Neural progenitor cell (in vitro differentiated cells): ENCODE measurements around the genes COLEC11 and ALLC.

GRCh38 chr2:3518024-3518798, 1.1 kb downstream of the ADI1 start:
- RAMPAGE, long total RNA: no peak

- RAMPAGE, long total RNA: no peak
These were observed 5.5 kb upstream of the RNASEH1 start for GRCh38 chr2:3563479-3564111.

DNA sequence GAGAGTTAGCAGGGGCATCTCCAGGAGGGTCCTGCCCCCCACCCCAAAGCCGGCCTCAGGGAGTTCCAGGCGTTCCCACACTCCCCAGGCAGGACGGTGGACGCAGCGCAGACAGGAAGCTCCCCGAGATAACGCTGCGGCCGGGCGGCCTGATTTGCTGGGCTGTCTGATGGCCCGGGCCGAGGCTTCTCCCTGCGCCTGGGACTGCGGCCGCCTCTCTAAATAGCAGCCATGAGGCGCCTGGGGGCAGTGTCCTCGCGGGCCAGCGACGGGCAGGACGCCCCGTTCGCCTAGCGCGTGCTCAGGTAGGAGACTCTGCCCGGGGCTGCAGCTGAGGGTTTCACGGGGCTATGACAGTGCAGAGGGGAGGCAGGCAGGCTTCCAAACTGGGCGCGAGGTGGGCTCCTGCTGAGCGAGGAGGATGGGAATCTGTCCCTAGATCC, at the start of gene COLEC11:
Gene COLEC11 (plus strand): TSS at position 249 of the 443 bp plus-strand sequence.
- RAMPAGE, long total RNA: no peak

DNA sequence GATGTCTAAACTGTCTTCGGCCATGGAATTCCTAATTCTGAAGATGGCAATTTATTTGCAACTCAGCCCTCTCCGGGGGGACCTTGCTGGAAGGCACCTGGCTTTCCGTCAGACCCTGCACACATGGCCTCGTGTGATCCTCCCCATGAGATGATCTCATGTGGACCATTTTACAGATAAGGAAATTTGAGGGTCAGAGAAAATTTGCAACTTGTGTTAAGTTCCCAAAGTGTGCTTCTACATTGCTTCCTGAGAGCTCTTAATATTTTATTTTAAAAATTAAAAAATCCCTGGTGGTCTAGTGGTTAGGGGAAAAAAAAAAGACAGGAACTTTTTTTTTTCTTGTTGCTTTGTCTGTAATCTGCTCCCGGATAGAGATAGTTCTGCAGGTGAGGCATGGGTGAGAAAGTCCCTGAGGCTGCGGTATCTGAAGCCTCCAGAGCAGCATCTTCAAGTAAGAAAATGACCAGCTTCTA, 9.8 kb downstream of the COLEC11 start:
- RAMPAGE, long total RNA: no peak

DNA sequence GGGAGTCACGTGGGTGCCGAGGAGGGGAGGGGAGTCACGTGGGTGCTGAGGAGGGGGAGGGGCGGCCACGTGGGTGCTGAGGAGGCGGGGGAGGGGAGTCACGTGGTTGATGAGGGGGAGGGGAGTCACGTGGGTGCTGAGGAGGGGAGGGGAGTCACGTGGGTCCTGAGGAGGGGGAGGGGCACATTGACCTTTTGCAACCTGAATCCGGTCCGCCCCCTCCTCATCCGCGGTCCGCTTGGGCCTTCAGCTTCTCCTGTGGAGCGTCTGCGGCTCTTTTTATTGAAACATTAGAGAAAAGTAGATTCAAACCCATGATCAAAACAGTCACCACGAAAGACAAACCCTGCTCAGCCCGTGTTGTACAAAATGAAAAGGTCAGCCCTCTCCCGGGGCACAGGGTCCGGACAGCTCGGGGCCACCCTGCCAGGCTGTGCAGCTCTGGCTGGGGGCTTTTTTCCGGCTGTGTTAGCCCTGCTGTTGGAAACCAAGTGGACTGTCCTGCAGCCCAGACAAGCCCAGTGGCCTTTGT, 10.6 kb downstream of the COLEC11 start:
- RAMPAGE, long total RNA: no peak

GRCh38 chr2:3620708-3621279, 25.9 kb downstream of the COLEC11 start:
- RAMPAGE, long total RNA: no peak

DNA sequence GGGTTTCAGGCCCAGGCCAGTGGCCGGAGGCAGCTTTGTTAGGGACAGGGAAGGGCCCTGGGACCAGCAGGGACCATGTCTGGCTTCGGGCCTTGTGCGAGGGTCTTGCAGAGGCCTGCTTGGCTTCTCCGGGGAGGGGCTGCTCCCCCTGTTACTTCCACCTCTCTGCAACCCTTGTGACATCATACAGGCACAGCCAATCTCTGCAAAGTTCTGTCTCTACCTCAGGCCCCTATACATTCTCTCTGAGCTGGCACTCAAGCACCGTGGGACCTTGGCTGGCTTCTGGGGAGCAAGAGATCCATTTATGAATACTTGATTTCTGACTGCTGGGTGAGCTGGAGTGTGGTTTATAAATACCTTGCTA, at the start of gene ALLC:
Gene ALLC (plus strand): TSS at position 239 of the 367 bp plus-strand sequence.
- RAMPAGE, long total RNA: no peak

DNA sequence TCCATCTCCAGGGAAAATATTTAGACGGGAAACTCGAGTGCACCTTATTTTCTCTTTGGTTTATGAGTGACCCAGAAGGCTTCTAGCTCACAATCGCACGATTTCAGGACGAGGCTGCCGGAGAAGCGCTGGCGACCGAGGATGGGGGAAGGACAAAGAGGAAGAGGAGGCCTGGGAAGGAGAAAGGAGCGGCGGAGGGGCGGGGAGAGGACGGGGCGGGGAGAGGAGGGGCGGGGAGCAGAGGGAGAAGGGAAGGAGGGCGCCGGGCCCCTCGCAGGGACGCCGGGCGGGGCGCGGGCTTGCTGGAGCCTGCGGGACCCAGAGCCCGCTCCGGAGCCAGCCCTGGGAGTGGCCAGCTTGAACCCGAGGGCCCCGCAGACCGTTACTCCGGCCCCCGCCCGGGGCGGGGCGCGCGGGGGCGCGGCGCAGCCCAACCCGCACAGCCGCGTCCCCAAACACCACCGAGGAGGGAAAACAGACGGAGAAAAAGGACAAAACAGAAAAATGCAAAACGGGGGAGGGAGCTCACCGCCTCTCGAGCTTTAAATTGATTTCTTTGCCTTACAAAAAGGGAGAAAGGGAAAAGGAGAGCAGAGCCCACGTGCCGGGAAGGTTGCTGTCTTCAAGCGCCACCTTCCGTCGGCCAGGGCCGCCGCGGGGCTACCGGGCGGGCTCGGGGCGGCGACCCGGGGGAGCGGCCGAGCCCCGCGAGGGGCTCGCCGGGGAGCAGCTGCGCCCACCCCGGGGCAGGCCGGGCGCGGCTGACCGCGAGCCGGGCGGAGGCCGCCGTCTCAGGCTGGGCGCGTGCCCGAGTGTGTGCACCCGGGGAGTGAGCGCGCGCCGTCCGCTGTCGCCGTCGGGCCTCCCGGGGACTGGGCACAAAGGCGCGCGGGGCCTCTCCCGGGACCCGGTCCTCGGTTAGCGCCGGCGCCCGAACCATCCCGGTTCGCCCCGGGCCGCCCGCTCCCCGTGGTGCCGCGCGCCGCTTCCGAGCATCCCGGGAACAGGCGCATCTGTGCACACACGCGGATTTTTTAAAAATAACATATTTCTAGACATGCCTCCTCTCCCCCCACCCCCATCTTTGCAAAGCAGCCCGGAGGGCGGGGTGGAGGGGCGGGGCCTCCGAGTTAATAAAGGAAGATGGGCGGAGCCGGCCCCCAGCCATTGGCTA, 653 bp upstream of the SOX11 start:
- RAMPAGE, long total RNA: no peak

DNA sequence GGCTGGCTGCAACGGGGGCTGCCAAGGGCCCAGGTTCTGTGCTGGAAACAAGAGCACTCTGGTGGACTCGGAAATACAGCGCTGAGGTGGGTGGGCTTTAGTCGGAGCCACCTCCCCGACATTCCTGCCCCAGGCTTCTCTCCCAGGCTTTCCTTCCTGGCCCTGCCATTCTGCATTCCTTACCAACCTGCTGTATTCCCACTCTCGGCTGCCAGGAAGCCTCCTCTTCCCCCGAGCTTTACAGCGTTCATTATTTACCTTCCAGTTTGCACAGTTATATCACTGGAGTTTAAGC, 246.3 kb downstream of the SOX11 start:
- RAMPAGE, long total RNA: no peak

- RAMPAGE, long total RNA: no peak
These were observed 510.1 kb downstream of the SOX11 start for GRCh38 chr2:6202317-6202721.

- RAMPAGE, long total RNA: no peak
These were observed 40.7 kb downstream of the RNF144A start for GRCh38 chr2:6957768-6958446.

- RAMPAGE, long total RNA: no peak
These were observed 43.6 kb downstream of the RNF144A start for GRCh38 chr2:6960712-6961253.

GRCh38 chr2:7017705-7018515, 100.7 kb downstream of the RNF144A start:
- RAMPAGE, long total RNA: no peak

DNA sequence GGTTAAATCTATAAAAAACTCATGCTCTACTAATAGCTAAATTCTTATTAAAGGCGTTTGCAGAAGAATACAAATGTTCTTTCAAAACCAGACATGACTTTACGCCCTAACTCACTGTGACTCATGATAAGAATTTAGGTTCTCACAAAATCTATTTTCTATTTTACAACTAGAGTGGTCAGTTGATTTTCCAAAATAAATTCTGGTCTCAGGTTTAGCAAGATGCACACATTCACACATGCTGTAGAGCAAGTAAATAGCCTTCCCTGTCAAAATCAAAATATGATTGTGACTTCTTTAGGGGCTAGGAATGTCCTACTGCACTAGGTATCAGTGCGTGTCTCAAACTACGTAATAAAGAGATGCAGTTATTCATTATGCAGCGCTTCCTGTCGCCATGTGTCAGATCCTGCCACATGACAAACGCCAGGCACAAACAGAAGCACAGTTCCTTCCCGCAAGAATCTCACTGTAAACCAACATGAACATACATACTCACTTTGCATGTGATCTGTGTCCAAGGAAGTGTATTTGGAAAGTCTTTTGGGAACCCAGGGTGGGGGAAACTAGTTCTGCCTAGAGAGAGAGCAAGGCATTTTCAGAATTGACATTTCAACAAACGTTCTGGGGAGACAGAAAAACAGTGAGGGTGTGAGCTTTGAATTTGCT, 599.8 kb downstream of the RNF144A start:
- RAMPAGE, long total RNA: no peak

GRCh38 chr2:8119716-8120927, 561.7 kb upstream of the ID2 start:
- RAMPAGE, long total RNA: no peak

GRCh38 chr2:8123087-8123603, 558.7 kb upstream of the ID2 start:
- RAMPAGE, long total RNA: no peak

DNA sequence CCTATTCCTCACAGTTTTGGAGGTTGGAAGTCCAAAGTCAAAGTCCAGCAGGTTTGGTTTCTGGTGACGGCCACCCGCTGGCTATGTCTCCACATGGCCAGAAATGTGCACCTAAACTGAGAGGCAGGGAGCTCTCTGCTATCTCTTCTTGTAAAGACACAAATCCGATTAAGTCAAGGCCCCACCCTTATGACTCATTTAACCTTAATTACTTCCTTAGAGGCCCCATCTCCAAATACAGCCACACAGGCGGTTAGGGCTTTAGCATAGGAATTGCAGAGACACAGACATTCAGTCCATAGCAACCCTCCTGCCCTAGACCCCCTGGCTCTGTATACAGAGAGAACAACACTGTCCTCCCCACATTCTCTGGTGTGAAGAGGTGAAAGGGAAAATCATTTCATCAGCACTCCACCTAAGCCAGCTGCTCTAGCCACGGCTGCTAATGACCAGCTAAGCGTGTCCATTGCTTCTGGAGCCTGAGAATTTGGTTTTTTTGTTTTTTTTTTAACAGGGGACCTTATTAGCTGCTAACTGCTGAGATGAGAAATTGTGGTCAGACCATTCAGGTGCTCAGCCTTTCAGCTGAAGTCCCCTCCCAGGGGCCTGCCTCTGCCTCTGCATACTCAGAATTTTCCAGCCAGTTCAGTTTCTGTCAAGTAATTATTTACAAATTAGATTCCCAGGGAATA, 368.8 kb upstream of the ID2 start:
- RAMPAGE, long total RNA: no peak

GRCh38 chr2:8379960-8380487, 301.8 kb upstream of the ID2 start:
- RAMPAGE, long total RNA: no peak

GRCh38 chr2:8438585-8438890, 243.3 kb upstream of the ID2 start:
- RAMPAGE, long total RNA: no peak

GRCh38 chr2:8496434-8497073, 185.3 kb upstream of the ID2 start:
- RAMPAGE, long total RNA: no peak